Osteocyte (in vitro differentiated cells): ENCODE results near the genes PHGDH, NOTCH2NLR, SRGAP2C and NBPF20.

- PRO-cap = no peak
Observed at GRCh38 chr1:119231330-119231656, 90.8 kb upstream of the WARS2 start.

DNA sequence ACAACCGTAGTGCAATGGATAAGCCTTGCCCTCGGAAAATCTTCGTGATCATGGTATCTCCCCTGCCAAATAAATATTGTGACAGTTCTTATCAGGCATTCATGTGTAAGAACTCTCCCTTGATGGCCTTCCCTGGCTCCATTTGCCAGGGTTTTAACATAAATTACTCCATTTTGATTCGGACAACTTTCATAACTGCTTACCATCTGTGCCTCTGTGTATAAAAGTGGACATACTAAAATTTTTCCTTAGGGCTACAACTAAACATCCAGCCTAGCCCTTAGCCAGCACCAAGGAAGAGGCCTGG is 37.2 kb upstream of the HAO2 start:
- PRO-cap = no peak

DNA sequence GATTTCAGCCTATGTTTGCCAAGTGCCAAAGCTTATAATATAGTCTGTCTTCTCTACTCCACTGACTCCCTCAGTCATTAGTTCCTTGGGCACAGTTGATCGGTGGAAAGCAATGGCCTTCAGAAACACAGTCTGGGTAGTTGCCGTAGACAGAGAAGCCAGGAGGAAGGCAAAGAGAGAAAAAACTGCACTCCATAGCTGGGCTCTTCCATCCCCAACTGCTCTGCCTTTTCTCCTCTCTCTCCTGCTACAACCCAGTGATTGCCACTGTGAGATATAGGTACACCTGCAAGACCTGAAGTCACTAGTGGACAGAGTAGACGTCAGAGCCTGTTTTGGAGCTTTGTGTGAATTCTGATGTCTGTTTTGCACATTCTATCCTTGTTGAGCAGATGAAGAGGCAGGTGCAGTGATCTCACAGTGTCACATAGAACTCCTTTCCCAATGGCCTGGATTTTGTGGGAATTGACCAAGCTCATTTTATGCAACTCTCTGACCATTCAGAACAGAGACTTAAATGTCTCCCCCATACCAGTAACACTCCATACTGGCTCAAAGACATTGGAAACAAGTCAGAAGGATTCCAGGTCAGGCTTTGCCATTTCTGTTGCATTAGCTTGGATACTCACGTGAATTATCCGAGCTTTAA is 2.2 kb downstream of the HAO2 start:
- PRO-cap = no peak

DNA sequence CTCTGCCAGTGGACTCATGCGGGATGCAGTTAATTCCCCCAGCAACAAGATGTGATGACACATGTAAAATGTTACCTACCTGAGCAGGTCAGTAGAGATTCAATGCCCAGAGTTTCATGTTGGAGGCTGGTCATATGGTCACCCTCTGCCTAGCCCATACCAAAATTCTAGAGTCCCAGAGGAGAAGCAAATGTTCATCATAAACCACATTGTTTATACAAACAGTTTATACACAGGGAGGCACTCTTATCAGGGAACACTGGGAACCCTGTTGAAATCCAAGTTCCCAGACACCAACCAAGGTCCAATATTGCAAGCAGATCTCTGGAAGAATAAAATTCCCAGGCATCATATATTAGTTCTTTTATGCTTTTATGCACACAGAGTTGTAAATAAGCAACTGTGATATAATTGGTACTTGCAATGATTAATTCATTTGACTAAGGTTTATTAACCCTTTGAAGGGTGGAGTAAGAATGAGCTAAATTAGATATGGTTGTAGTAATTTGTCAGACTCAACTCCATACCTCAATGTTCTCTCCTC is 10.6 kb downstream of the HAO2 start:
- PRO-cap = no peak

GRCh38 chr1:119653644-119654099 is 5.6 kb upstream of the ZNF697 start:
- PRO-cap = no peak

DNA sequence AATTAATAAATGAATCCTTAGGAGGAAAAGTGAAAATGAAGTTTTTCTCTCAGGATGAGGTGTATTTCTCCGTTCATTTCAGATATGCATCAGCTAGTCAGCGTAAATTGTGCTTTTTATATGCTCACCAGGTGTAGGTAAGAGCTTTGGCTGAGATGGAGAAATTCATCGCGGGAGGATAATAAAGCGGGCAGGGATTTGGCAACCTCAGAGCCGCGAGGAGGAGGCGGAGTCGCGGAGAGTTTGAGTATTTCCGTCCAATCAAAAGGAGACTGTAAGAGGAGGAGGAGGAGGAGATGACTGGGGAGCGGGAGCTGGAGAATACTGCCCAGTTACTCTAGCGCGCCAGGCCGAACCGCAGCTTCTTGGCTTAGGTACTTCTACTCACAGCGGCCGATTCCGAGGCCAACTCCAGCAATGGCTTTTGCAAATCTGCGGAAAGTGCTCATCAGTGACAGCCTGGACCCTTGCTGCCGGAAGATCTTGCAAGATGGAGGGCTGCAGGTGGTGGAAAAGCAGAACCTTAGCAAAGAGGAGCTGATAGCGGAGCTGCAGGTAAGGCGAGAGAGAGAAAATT is at the start of gene PHGDH:
Gene PHGDH (plus strand): TSS at position 329 of the 577 bp plus-strand sequence.
- PRO-cap = unidirectional peak, plus-strand start at position 279 of the sequence

- PRO-cap = no peak
Observed at GRCh38 chr1:119750614-119751345, 17.9 kb downstream of the HMGCS2 start.

- PRO-cap = no peak
Observed at GRCh38 chr1:119921560-119922045, 25.3 kb upstream of the ADAM30 start.

- PRO-cap = no peak
Observed at GRCh38 chr1:120100597-120100820, 31.0 kb upstream of the NOTCH2 start.

- PRO-cap = no peak
Observed at GRCh38 chr1:120460233-120460805, 45.5 kb downstream of the NBPF8 start.

- PRO-cap = no peak
Observed at GRCh38 chr1:120464206-120464696, 49.4 kb downstream of the NBPF8 start.

DNA sequence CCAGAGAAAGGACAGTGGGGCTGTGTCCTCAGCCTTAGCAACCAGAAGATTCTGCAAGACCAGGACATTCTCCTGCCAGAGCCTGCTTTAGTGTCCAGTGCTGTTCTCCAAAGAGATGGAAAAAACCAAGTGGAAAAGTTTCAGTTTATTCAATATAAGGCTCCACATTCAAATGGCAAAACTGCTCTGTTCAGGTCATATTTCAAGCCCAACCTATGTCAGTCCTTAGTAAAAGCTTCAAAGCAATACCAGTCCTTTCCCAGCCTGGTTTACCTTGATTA is 132.6 kb upstream of the NOTCH2NLR start:
- PRO-cap = no peak

- PRO-cap = unidirectional peak, plus-strand start at chr1:120723957; unidirectional peak, plus-strand start at chr1:120724153
Observed at GRCh38 chr1:120723495-120724464, at the start of gene NOTCH2NLR. TSS of gene NOTCH2NLR (plus strand) at chr1:120723945.

GRCh38 chr1:120912903-120914035 is 23.7 kb downstream of the PPIAL4A start:
- PRO-cap = unidirectional peak, plus-strand start at chr1:120913093

DNA sequence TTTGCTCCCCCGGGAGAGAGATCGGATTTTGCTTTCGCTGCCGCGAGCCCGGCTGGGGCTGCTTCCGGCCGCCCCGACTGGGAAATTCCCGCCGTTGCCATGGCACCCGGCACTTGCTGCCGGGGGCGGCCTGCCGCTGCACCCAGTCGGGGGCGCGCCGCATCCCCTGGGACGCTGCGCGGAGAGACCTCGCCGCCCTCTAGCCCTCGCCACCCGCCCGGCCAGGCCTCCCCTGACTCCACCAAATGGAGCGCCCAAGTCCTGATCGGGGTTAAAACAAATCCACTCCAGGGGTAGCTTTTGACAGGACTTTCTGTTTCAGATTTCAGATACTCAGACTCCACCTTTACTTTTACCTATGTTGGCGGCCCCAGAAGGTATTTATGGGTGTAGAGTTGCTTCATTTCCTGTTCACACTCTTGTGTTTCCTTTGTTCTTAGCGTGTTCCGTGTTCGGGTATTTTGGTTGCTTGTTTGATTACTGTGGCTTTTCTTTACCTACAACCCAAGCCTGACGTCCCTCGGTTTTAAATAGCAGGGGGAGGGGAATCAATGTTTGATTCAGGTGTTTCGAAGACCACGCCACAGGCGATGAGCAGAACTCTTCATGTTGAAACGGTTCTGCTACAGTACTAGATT is 24.6 kb downstream of the PPIAL4A start:
- PRO-cap = no peak

DNA sequence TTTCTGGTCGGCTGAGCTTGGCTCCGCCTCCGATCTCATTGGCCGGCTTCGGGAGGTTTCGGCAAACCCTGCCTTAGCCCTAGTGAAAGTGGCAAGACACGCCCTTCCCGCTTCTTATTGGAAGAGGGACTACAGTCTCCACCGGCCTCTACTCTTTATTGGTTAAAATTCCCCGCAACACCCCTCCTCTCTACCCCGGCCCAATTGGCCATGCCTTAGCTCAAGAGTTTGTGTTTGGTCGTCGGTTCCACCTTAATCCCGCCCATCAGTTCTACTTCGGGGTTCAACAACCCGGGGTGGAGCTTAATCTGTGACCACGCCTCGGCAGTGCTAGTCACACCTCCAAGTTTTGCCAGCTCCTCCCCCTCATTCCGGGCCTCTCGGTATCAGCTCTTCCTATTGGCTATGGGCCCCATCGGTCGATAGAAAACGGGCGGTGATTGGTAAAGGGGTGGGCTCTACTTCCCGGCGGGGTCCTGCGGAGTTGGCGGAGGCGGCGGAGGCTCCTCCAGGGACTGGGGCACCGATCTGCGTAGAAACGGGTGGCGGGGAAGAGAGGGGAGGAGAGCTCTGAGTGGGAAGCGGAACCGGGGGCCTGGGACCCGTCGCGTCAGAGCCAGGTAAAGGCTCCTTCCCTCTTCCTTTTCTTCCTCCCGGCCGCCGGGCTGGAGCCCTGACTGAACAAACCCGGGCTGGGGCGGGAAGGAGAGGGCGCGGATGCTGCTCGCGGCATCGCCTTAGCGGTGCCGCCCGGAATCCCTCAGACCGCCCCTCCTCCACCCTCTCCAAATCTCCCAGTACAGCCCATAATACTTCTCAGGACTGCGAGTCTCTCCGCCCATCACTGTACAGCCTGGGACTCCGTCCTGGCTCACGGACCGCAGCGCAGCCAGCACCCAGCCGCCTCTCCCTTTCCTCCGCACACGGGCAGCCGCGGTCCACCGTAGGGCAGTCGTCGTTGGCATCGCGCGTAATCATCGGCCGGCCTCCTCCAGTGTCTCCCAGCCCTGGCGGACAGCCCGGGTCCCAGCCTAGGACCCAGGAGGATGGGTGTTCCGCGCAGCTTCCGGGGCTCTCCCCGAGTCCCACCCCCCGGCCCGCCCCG is at the start of gene SRGAP2C:
Gene SRGAP2C (plus strand): TSS at position 471 of the 1,105 bp plus-strand sequence.
- PRO-cap = unidirectional peak, plus-strand start at position 463 of the sequence

- PRO-cap = no peak
Observed at GRCh38 chr1:143748928-143749226, 156.9 kb downstream of the H3-7 start.

- PRO-cap = bidirectional peak, plus-strand start at chr1:144419263, minus-strand start at chr1:144419180
Observed at GRCh38 chr1:144418805-144419491, 42.5 kb downstream of the NBPF15 start.

DNA sequence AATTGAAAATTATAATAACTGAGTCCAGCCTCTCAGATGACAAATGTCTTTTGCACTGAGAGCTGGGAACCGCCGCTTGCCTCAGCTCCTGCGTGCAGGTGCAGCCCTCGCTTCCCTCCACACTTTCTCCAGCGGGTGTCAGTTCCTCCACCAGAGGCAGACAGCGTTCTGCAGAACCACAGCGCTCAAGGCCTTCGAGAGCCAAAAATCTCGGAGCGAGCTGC is 40.3 kb upstream of the PPIAL4D start:
- PRO-cap = no peak

- PRO-cap = unidirectional peak, minus-strand start at chr1:145425591
Observed at GRCh38 chr1:145425172-145426078, at the start of gene NBPF20. TSS of gene NBPF20 (minus strand) at chr1:145425603.